Myometrial cell (primary cell): Measurements from ENCODE around the gene NTMT1.

DNA sequence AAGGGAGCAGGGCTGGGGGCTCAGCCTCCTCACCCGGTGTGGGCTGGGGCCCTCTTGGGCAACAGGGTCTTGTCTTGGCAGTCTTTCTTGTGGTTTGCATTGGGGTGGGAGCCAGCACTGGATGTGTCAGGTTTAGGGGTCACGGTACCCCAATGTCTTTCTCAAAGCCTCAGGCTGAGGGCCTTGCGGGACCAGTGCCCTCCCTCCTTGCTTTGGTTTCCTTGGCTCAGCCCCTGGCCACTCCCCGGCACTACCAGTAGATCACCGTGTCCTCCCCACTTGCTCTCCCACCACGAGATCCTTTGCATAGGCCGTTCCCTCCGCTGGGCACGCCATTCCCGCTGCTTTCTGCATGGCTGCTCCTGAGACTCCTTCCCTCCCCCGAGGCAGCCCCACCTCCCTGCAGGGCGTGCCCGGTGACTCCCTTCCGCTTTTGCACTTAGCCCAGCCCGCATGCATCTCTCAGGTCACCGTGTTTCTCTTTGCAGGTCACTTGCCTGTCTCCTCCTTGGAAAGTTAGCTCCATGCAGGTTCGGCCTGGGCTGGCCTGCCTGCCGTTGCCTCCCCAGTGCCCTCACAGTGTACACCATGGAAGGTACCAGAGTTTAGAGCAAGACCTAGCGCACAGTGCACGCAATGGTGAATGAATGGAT lies 214.6 kb downstream of the C9orf50 start:
- RAMPAGE, long total RNA, result no peak

DNA sequence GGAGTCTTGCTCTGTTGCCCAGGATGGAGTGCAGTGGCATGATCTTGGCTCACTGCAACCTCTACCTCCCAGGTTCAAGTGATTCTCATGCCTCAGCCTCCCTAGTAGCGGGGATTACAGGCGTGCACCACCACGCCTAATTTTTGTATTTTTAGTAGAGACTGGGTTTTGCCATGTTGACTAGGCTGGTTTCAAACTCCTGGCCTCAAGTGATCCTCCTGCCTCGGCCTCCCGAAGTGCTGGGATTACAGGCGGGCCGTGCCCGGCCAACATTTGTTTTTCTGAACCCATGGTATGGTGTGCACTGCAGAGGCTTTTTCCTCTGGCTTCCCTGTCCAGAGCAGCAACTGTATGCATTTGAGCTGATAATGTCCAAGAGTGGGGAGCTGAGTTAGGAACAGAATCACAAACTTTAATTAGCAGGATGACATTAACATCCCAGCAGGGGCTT lies 208.4 kb downstream of the C9orf50 start:
- RAMPAGE, long total RNA, result no peak

- RAMPAGE, long total RNA, result no peak
Measured at GRCh38 chr9:129414077-129414314, 206.9 kb downstream of the C9orf50 start.

DNA sequence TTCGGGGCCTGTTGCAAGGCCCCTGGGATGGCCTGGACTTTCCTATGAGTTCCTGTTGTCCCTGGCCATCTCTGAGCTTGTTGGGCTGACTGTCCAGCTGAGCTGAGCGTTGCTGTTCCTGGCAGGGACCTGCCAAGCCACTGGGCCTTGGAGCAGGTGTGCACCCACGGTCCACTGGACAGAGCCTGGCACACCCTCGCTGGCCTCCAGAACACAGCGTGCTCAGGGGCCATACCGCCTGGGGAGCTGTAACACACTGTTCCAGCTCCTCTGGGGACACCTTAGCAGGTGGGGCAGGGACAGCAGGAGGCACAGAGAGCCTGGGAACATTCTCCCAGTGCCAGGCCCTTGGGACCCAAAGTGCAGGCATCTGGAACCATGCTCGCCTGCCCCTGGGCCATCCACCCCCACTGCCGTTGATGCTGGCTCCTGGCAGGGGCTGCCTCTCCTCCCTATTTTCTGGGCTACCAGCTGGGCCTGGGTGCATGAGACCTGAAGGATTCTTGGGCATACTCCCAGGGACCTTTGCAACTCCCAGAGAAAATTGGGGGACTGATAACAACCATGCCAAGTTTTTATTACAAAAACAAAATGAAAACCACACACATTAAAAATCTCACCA lies 188.1 kb downstream of the C9orf50 start:
- RAMPAGE, long total RNA, result no peak

GRCh38 chr9:129473628-129474394 lies 147.1 kb downstream of the C9orf50 start:
- RAMPAGE, long total RNA, result no peak

DNA sequence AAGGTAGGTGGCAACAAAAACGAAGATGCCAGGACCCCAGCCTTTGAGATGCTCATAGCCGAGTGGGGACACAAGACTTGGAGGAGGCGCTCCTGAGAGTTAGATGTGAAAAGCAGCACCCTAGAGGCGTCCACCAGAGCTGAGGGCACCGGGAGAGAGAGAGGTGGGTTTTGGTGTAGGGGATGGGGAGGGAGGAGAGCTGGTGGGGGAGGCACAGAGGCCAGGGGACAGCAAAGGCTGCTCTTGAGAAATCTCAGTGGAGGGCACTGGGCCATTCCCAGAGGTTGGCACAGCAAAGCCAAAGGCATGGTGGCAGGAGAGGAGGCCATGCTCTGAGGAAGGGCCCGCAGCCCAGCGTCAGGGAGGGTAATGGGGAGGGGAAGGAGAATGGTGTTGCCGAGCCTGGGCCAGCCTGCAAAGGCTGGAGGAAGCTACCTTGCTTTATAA lies 135.6 kb downstream of the C9orf50 start:
- RAMPAGE, long total RNA, result no peak

GRCh38 chr9:129499945-129500584 lies 120.8 kb downstream of the C9orf50 start:
- RAMPAGE, long total RNA, result no peak

DNA sequence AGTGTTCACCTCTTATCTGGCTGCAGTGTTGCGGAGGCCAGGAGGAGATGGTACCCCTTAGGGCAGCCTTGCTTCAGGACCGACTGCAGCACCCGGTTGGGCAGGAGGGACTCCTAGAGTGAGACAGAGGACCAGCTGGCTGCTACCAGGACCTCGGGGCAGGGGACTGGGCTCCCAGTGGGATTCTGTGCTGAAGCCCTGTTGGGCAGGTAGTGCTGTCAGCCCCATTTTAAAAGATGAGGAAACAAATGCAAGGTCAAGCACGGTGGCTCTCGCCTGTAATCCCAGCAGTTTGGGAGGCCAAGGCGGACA lies 8.6 kb downstream of the C9orf50 start:
- RAMPAGE, long total RNA, result no peak

DNA sequence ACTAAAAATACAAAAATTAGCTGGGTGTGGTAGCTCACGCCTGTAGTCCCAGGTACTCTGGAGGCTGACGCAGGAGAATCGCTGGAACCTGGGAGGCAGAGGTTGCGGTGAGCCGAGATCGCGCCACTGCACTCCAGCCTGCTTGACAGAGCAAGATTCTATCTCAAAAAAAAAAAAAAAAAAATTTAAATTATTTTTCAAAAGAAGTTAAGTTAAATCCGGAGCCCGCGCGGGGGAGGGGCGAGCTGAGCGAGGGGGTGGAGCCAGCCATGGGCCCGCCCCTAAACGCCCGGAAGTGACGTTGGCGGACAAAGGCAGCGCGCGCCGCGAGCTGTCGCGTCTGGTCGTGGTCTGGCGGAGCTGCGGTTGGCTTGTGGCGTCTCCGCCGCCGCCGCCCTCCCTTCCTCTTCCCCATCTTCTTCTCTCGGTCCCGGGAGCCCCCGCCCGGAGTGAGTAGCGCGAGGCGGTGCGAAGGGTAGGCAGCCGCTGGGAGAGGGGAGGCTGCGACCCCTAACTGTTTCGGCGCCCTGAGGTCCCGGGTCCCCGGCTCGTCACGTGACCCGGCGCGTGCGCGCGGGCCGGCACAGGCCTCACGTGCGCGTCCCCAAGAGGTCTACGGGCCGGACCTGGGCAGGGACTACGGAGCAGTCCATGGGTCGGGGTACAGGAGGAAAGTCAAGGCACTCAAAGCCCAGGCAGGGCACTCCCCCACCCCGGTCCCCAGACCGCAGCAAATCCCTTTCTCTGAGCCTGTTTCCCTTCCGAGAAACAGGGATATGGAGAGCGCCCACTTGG lies at the start of gene NTMT1:
Gene NTMT1, plus strand, starts transcription at position 317 of the 795 bp plus-strand sequence.
- RAMPAGE, long total RNA, result start-site peak on the plus strand centred at position 338 of the sequence, 51 bp wide, 790 and 566 reads in 2 replicates

DNA sequence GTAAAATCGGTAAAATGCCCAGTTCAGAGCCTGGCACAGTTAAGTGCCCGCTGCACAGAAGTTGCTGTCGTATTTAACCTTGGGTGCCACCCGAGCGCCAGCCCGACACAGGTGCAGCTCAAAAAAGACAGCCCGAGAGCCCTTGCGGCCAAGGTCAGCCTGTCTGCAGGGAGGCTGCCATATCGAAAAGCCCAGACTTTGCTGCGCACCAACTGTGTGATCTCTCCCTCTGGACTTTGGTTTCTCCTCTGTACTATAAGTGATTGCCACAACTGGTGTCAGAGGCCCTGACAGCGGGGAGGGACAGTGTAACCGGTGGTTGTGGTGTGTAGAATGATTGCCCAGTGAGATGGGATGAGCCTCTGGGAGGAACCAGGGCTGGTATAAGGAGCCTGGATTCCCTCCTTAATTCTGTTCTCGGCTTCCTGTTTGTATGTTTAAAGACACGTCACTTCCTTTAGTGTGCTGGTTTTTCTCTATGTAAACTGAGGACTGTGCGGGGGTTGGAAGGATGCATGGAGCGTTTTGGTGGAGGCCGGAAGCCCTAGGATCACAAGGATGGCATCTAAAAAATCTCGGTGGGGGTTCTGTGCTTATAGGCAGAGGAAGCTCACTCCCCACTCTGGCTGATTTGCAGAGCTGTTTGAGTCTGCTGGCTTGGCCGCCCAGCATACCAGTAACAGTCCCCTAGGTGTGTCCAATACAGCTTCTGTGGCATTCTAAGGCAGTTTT lies 865 bp downstream of the NTMT1 start:
- RAMPAGE, long total RNA, result no peak

- RAMPAGE, long total RNA, result no peak
Measured at GRCh38 chr9:129632960-129633973, 7.3 kb downstream of the NTMT1 start.

DNA sequence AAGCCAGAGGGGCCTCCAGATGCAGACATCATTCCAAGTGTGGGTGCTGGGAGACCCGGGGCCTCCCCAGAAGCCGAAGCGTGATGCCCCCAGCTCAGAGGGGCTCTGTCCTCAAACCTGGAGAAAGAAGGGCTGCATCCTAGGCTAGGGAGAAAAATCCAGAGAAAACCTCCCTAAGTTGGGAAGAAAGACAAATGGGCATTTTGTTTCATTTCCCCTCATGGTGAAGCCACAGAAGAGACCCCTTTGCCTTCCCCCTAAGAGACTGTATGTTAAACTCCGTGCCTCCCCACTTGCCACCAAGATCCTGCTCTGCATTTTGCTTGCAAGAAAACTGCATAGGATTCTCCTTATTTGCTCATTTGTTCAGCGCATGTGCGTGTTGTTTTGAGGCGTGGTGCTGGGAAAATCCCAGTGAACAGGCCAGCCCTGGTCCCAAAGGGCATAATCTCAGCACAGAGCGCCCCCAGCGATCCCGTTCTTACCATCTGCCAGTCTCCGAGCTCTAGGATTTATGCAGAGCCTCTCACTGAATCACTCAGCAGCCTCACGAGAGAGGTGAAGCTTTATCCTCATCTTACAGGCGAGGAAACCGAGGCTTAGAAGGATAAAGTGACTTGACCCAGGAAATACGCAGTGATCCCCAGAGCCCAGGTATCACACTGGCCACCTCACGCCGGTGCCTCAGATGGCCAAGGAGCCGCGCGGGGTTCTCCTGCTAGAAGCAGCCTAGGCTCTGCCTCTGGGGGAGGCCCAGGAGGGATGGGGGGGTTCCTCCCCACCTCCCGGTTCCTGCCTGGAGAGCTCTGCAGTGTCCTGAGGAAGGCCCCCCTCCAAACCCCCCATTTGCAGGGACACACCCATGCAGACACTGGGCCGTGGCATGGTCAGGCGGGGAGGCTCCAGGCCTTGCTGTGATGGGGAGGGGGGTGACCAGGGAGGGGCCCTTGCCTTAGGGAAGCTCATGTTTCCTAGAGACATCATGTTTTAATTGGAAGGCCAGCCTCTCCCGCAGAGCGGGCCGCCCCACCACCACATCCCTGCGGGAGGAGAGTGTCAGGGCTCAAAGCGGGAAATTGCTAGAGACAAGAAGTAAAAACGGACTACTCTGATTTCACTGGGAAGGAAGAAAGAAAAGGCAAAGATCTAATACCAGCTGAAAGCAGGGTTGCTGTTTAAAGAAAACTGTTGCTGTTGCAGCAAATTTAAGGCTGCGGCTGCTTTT lies 11.7 kb downstream of the PRRX2 start:
- RAMPAGE, long total RNA, result no peak

GRCh38 chr9:129709458-129710065 lies 43.3 kb downstream of the PTGES start:
- RAMPAGE, long total RNA, result no peak

DNA sequence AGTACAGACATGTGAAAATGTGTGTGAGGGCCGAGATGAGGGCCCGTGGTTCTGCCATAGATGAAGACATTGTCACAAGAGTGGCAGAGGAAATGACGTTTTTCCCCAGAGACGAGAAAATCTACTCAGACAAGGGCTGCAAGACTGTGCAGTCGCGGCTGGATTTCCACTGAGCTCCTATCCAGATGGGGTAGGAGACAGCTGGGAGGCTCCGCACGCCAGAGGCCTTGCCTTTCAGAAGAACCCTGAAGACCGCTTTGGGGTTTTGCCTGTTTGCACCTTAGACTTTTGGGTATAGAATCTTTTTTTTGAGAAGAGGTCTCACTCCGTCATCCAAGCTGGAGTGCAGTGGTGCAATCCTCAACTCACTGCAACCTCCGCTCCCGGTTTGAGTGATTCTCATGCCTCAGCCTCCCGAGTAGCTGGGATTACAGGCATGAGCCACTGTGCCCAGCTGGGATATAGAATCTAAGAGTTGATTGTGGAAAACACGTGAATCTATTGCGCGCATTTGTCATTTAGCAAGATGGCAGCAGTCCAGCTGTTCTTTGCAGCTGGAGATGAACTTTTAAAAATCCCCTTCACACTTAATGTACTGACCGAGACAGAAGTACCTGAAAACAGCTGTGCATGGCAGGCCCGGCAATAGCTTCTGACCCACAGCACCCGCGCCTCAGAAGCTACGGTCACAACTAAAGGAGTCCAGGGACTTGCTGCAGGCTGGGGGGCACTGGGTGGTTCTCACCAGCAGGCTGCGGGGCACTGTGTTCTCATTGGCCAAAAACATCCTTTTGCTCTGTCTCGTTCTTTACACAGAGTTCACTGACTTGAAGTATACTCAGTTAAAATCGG lies 6.7 kb downstream of the TOR1B start:
- RAMPAGE, long total RNA, result no peak

DNA sequence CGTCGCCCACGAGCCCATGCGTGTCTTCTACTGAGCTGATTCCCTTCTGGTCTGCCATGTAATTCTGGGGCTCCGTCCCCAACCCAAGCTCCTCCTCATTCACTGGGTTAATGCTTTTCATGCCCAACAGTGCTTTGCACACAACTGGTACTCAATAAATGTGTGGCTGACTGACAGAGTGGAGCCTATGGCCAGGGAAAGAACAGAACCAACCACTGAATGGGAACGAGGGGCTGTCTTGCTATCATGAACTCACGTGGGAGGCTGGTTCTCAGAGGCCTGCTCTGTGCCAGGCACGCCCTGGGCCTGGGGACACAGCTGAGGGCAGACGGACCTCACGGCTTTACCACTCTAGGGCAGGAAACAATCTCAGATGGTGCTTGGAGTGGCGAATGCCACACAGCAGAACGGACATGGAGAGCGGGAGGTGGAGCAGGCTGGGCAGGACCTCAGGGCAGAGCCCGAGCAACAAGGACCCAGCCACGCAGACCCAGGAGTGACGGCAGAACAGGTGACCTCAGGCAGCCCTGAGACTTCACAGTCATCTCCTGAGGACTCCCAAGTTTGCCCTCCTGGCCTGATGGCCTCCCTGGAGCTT lies 8.7 kb downstream of the TOR1A start:
- RAMPAGE, long total RNA, result no peak

DNA sequence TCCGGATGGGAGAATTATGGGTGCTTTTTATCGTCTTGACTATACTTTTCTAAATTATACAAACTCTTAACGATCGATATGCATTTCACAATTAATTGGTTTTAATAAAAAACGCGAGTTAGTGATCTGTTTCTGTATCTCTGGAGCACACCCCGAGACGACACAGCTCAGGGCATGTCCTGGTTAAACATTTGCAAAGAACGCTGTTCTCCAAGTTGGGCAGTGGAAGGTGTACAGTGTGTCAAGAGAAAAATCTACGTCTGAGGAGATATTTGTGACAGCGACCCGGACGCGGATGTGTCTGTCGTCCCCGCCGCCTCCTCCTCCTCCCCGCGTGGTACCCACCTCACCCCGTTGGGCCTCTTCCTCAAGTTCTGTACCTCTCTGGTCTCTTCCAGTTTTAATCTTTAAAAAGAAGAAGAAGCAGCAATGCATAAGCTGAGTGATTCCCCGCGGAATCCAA lies 682 bp downstream of the C9orf78 start:
- RAMPAGE, long total RNA, result no peak

DNA sequence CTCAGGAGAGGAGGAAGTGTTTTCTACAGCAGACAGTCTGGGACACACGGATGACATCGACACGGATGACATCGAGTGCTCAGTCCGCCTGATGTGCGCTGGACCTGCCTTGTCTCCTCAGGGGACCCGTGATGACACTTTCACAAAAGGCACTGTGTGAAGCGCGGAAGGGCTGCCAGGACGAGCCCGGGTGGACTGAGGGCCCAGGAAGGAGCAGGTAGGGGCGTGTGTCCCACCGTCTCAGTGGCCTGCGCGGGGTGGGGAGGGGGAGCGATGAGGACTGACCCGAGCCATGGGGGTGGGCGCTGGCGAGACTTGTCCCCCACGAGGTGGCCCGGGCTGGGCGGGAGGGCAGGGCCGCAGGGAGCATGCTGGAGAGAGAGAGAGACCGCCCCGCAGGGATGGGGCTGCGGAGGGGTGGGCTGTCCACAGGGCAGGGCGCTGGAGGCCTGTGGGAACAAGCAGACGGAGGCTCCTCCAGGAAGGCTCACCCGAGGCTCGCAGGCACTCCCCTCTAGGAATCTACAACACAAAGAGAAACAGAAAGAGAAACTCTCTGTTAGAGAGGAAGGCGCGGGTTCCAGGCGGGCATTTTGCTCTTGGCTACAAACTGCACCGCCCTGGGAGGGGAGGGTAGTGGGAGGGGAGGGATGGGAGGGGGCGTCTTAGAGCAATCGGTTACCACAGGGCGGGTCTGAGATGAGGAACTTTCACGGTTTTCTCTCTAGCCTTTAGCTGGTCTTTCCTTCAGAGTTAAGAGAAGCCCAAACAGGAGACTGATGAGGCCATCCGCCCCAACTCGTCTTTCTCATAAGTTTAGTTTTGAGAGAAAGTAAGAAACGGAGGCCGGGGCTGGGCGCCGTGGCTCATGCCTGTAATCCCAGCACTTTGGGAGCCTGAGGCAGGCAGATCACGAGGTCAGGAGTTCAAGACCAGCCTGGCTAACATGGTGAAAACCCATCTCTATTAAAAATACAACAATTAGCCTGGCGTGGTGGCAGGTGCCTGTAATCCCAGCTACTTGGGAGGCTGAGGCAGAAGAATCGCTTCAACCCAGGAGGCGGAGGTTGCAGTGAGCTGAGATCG lies 55.1 kb downstream of the USP20 start:
- RAMPAGE, long total RNA, result no peak

DNA sequence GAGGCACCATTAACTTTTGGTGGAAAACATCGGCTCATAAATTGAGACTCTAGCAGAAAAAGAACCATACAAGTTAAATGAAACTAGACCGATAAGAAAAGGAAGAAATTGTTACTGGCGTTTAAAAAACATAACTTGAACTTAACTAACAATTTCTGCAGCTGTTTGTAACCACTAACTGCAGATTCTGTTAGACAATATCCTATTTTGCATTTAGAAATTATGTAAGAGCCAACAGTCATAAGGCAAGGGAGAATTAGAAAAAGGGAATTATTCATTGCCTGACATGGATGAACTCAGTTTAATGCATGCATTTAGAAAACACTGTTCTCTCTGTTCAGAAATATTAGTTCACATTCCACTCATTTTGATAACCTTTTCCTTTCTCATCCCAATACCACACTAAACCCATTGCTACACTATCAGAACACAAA lies 96.4 kb downstream of the FNBP1 start:
- RAMPAGE, long total RNA, result no peak

DNA sequence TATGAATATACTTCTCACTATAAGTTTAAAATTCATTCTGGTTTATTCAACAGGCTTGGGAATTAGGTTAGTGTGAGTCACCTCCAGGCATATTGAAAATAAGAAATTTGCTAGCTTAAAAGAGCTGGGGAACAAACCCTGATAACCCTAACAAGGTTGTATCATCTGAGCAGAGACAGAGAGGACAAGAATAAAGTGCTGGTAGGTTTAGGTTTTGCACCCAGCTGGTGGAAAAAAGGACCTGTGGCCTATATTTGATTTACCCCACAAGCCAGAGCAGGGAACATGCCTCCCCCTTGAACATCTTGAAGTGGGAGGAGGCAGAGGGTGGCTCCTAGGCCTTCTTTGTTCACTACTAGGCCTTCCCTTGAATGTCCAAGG lies 12.3 kb downstream of the FNBP1 start:
- RAMPAGE, long total RNA, result no peak

- RAMPAGE, long total RNA, result no peak
Measured at GRCh38 chr9:130186684-130186997, 14.4 kb downstream of the NCS1 start.